Suprapubic skin (tissue), 4 donors: ENCODE data around the genes TOB2, POLR3H, PMM1 and CCDC134.

DNA sequence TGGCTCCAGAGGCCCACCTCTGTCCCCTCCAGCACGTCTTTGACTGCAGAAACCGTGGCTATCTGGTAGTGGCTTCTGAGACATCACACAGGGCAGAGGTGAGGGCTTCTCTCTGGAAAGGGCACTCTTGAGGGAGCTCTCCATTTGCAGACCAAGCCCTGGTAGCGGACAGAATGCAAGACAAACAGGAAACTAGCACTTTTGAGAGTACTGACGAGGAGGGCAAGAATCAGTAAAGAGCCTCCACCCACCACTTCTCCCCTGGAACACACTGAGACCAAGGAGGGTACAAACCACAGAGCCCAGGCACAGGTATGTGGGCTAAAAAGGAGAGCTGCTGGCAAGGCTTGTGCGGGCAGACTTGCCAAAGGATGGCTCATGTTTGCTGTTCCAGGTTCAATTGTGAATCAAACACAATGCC is 6.7 kb upstream of the TEF start:
- PRO-cap: no peak
- RAMPAGE, long total RNA, 4 experiments: no peak in any of the 4 experiments

DNA sequence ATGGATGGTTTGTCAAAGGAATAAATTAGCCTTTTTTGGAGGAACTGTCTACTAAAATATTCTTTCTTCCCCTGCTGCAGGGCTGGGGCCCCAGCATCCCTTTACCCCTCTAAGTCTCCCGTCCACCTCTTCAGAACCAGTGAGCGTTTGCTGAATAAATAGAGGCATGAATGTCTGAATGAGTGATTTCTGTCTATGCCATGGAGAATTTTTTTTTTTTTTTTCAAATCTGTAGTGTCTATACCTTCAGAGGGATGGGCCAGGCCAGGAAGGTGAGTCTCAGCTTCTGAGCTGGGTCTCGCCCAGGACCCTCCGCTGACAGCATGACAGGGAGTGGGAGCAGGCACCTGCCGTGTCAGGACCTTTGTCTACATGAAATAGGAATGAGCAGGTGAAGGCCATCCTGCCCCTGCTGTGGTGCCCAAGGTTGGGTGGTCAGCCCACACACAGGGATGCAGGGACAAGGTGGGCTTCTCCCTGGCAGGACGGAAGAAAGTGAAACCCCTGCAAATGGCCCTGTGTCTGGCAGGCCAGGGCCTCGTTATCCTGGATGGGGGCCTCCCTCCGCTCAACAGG is 15.2 kb downstream of the TOB2 start:
- PRO-cap: no peak
- RAMPAGE, long total RNA, 4 experiments: no peak in any of the 4 experiments

DNA sequence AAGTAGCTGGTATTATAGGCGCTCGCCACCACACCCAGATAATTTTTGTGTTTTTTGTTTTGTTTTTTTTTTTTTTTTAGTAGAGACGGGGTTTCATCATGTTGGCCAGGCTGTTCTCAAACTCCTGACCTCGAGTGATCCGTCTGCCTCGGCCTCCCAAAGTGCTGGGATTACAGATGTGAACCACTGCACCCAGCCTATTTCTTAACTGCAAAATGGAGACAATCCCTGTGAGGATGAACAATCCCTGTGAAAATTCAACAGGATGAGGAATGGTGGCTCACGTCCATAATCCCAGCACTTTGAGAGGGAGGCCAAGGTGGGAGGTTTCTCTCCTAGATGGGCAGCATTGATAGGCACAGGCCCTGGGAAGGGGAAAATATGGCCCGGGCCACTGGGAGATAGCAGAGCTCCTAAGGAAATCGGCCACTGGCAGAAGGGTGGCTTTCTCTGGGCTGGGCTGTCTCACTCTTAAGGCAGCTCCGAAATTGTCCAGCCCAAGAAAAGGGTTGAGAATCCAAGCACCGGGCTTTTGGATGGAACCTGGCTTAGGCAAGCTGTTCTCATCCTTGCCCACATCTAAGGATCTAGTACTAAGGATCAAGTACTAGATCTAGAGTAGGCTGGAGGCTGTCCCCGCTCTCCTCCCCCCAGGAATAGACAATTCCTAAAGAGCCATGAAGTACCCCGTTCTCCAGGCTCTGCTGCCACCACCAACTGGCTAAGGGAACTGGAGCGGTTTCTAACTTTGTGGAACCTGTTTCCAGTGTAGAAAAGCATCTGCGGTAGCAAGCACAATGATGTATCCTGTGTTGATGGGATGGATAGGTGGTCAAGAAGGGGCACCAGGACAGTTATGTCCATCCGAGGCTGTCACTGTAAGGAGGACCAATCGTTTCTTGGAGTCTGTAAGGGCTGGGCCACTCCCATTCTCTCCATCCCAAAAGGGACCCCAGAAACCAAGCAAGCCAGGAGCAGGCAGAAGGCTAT is 13.8 kb downstream of the TOB2 start:
- PRO-cap: no peak
- RAMPAGE, long total RNA, 4 experiments: no peak in any of the 4 experiments

GRCh38 chr22:41434396-41435607 is 11.8 kb downstream of the TOB2 start:
- PRO-cap: no peak
- RAMPAGE, long total RNA, 4 experiments: no peak in any of the 4 experiments

DNA sequence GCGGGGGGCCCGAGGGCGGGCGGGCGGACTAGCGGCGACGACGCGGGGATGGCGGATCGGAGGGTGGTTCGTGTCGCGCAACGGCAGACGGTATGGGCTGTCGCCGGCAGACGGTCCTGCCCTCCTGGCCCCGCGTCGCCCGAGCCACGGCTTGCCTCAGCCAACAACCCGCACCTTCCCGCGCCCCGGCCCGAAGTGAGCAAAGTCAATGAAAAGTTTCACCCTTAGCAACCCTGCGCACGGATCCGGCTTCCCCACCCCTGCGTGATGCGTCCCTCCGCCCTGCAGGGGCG is at the start of gene TOB2:
Gene TOB2, minus strand, starts transcription at position 201 of the 293 bp plus-strand sequence.
- PRO-cap: bidirectional peak, plus-strand start outside the sequence, minus-strand start at position 197 of the sequence
- RAMPAGE, long total RNA, 4 experiments: start-site peak on the minus strand in 3 of 4 experiments, centred at positions 194 to 197 of the sequence, 104 to 218 reads per replicate

GRCh38 chr22:41446894-41447092 is 192 bp upstream of the TOB2 start:
- PRO-cap: bidirectional peak, plus-strand start at chr22:41446970, minus-strand start at chr22:41446797
- RAMPAGE, long total RNA, 4 experiments: start-site peak on the plus strand in 1 of 4 experiments, at chr22:41446935-41446972 at its widest, 5 reads per replicate

DNA sequence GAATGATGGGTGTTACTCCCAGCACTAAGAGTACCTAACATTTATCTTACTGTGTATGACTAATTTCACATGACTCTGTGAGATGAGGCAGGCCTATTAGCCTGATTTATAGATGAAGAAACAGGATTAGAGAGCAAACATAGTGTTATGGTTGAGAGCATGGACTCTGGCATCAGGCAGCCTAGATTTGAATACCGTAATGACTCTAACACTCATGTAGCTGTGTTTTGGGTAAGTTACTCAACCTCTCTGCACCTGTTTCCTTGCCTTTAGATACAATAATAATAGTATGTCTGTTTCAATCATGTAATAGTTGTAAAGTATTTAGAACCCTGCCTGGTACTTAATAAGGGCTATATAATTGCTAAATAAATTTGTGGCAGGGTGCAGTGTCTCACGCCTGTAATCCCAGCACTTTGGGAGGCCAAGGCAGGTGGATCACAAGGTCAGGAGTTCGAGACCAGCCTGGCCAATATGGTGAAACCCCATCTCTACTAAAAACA is 2.8 kb downstream of the ACO2 start:
- PRO-cap: no peak
- RAMPAGE, long total RNA, 4 experiments: no peak in any of the 4 experiments

GRCh38 chr22:41478207-41478587 is 9.3 kb downstream of the ACO2 start:
- PRO-cap: no peak
- RAMPAGE, long total RNA, 4 experiments: no peak in any of the 4 experiments

GRCh38 chr22:41482172-41483053 is 13.5 kb downstream of the ACO2 start:
- PRO-cap: no peak
- RAMPAGE, long total RNA, 4 experiments: start-site peak on the plus strand in 1 of 4 experiments, at chr22:41482382-41482899 at its widest, 8 reads per replicate

DNA sequence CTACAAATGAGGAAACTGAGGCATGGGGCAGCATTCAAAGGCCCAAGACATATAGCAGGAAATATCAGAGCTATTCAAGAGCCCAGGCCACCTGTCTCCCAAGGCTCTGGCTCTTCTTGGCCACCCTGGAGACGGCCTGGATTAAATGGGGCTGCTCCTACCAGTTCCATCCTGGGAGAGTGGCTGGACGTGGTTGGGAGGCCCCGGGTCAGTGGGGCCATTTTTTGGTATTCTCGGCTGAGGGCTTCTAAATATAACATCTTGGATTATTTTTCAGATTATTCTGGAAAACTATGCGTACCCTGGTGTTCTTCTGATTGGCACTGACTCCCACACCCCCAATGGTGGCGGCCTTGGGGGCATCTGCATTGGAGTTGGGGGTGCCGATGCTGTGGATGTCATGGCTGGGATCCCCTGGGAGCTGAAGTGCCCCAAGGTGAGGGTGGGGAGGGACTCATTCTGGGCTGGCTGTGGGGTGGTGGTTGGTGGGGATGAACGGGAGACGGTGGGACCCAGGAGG is 29.1 kb downstream of the POLR3H start:
- PRO-cap: no peak
- RAMPAGE, long total RNA, 4 experiments: no peak in any of the 4 experiments

DNA sequence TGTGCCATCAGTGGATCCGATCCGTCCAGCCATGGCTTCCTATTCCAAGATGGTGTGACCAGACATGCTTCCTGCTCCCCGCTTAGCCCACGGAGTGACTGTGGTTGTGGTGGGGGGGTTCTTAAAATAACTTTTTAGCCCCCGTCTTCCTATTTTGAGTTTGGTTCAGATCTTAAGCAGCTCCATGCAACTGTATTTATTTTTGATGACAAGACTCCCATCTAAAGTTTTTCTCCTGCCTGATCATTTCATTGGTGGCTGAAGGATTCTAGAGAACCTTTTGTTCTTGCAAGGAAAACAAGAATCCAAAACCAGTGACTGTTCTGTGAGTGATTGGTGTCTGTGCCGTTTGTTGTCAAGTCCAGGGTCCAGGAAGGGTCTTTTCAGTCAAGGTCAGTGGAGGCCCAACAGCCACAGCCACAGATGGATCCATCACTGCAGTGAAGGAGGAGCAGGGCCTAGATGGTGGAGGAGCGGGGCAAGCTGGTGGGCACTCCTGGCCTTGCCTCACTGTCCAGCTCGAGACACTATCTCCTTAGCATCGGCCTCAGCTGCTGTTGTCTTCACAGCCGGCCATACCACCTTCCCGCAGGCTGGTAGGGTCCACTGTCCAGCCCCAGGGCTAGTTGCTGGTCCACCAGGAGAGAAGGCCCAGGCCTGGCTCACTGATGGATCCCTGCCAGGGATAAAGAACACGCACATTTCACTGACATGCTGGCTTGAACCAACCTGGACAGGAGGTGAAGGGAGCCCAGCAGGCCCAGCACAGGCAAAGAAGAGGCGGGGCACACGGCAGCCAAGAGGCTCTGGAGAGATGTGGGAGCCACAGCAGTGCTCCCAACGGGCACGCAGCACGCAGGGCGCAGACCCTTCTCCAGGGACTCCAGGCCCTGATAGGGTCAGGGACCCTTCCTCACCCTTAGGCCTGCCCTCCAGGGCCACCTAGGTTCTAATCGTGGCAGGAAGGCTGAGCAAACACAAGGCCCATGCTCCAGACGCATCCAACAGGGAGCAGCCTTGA is 15.3 kb downstream of the POLR3H start:
- PRO-cap: no peak
- RAMPAGE, long total RNA, 4 experiments: no peak in any of the 4 experiments

GRCh38 chr22:41543906-41545162 is at the start of gene POLR3H:
TSS of gene POLR3H (minus strand) at chr22:41544470.
- PRO-cap: bidirectional peak, plus-strand start at chr22:41544729, minus-strand start at chr22:41544448
- RAMPAGE, long total RNA, 4 experiments: start-site peak on the minus strand in 1 of 4 experiments, at chr22:41544174-41544421 at its widest, 55 reads per replicate

- PRO-cap: bidirectional peak, plus-strand start at chr22:41589506, minus-strand start at chr22:41589276
- RAMPAGE, long total RNA, 4 experiments: no peak in any of the 4 experiments
Measured at GRCh38 chr22:41589166-41589667, 423 bp downstream of the PMM1 start.

- PRO-cap: bidirectional peak, plus-strand start at chr22:41590175, minus-strand start at chr22:41589800; unidirectional peak, plus-strand start at chr22:41590233
- RAMPAGE, long total RNA, 4 experiments: start-site peak on the minus strand in 4 of 4 experiments, at chr22:41589808-41589828 at its widest, 29 to 194 reads per replicate
Measured at GRCh38 chr22:41589668-41590433, at the start of gene PMM1. TSS of gene PMM1 (minus strand) at chr22:41589840.

GRCh38 chr22:41687587-41688749 is 699 bp downstream of the SNU13 start:
- PRO-cap: no peak
- RAMPAGE, long total RNA, 4 experiments: no peak in any of the 4 experiments

DNA sequence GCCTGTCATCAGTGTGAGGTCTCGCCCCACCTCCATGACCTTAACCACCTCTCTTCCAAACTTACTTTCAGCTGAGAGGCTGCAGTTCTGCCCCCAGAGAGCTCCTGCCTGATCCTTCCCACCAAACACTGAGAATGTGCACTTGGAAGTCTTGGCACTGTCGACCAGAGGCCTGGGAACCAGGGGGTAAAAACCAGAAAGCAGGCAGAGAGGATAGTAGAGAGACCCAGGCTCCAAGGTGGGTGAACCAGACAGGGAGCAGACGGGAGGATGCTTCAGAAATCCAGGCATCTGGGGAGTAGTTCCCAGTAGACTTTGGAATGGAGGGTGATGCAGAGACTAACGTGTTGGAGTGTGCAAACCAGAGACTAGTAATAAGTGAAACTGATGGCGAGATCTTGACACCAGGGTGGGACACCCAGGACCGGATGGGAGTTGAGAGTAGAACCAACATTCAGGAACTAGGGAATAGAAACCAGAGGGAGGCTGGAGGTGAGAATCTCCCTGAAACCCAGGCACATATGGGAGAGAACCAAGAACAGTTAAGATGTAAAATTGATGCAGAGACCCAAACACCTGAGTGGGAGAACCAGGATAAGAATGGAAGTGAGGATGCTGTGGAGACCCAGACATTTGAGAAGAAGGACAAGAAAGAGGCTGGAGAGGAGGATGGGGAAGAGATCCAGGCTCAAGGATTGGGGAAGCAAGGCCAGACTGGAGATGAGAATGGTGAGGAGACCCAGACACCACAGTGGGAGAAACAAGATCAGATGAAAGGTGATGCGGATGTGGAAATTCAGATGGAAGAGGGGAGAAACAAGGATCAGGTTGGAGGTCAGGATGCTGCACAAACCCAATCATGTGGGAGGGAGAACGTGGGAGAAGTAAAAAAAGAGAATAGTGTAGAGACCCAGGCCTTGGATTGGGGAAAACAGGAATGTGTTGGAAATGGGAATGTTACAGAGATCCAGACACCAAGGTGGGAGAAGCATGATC is 5.1 kb upstream of the MEI1 start:
- PRO-cap: no peak
- RAMPAGE, long total RNA, 4 experiments: start-site peak on the plus strand in 2 of 4 experiments, centred at positions 332 to 597 of the sequence, 16 to 17 reads per replicate

- PRO-cap: bidirectional peak, plus-strand start at chr22:41800679, minus-strand start at chr22:41800519
- RAMPAGE, long total RNA, 4 experiments: start-site peak on the plus strand in 4 of 4 experiments, at chr22:41800614-41800694 at its widest, 14 to 50 reads per replicate
Measured at GRCh38 chr22:41799579-41800819, at the start of gene CCDC134. TSS of gene CCDC134 (plus strand) at chr22:41800679.

DNA sequence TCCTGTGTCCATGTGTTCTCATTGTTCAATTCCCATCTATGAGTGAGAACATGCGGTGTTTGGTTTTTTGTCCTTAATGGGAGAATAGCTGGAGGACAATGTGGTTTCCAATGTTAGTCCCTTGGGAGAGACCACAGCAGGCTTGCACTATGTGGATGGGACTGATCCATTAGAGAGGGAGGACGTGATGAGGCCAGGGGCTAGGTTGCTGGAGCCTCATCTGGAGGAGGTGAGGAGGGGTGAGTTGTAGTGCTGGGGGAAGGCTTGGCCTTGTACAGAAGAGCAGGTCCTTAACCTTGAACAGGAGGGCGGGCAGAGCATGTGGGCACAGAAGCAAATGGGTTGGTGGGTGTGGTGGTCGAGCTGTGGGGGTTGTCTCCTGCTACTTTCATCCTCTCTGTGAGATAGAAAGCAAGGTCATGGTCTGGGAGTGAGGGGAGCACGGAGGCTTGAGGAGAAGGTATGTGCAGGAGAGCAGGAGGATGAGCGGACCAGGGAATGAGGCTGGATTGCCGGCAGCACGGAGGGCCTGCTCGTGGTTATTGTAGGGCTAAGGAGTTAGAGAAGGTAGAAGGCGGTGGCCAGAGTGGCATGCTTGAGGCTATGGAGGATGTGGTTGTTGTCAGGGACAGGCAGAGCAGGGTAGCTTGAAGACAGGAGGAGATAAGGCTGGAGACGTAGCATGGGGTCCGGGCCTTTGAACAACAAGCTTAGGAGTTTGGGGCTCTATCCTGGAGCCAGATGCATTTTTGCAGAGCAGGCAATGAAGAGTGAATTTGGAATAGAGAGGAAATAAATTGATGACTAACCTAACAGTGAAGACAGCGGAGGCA is 11.2 kb upstream of the SREBF2 start:
- PRO-cap: no peak
- RAMPAGE, long total RNA, 4 experiments: start-site peak on the plus strand in 1 of 4 experiments, centred at position 392 of the sequence, 6 reads per replicate

DNA sequence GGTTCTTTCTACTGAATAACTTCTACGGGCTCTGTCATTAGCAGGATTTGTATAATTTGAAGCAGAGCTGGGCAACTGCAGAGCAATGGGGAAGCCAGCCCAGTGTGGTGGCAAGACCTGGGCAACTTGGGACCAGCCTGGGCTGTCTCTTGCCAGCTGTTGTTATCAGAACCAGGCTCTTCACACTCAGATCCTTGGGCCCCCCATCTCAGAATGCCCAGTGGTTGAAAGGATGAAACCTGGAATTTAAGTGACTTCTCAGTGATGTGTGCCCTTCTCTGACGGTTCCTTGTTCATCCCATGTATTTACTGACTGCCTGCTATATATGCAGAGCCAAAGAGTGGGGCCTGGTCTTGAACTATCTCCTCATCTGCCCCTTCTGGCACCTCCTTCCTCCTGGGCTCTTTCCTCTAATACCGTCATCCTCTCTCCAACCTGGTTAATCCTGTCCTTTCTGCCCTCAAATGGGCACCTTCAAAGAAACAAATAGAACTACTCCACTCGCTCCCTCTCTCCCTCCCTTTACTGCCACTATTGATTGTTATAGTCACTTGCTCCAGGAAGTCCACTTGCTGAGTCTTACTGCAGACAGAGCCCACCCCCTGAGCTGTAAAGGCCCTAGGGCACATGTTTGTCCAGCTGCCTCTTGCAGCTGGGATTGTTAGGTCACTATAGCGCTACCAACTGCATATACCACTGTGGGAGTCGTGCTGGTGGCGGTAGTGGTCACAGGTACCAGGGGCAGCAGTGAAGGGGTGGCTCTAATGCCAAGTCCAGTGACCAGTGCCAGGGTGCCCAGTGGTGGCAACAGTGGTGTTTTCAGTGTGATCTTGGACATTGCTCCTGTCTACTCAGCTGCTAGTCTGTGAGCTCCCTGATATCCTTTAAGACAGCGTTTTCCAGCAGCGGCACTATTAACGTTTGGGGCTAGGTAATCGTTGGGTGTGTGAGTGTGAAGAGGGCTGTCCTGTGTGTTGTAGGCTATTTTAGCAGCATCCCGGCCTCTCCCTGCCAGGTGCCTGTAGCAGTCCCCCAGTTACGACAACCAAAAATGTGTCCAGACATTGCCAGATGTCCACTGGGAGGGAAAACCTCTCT is 4.5 kb upstream of the SREBF2 start:
- PRO-cap: no peak
- RAMPAGE, long total RNA, 4 experiments: no peak in any of the 4 experiments

GRCh38 chr22:41940598-41941774 is 6.0 kb downstream of the CENPM start:
- PRO-cap: unidirectional peak, minus-strand start at chr22:41941027
- RAMPAGE, long total RNA, 4 experiments: no peak in any of the 4 experiments